Measurements from ENCODE around the gene TKT.

DNA sequence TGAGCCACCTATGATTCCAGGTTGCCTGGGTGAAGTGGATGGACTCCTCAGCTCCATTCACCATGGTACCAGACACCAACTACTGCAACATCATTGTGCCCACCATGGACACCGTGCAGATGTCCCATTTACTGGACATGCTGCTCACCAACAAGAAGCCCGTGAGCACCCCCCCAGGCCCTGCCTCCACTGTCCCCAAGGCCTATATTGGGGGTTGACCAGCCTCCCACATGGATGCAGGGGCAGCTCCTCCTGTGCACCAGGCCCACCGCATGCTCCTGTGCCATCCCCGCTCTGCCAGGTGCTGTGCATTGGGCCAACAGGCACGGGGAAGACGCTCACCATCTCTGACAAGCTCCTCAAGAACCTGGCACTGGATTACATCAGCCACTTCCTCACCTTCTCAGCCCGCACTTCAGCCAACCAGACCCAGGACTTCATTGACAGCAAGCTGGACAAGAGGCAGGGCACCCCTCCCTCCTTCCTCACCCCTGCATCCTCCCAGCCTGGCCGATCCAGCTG is 37.8 kb downstream of the BAP1 start:
- PRO-cap, 4 experiments: no peak in any of the 4 experiments
- RAMPAGE, long total RNA, 2 experiments: no peak in any of the 2 experiments

DNA sequence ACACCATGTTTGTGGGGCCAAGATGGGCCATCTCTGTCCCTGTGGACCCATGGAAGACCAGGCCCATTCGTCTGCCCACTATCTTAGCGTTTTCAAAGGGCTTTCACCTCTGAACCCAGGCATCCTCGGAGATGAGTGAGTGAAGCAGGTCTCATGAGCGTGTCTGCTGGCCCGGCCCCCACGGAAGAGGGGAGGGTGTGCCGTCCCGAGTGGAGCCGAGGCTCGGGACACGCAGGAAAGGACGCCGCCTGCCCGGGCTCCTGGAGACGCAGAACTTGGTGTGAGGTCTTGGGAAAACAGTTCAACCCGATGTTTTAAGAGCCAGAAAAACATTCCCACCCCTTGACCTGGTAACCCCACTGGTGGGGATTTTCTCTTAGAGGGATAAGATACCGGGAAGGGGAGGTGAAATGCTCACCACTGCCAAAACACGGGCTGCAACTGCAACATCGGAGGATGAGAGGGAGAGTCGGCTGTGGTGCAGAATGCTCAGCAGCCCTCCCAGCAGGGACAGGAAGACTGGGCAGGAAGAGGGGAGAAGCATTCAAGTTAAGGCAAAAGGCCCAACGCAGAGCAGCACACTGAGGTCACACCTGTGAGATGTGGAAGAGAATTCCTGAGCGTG is 14.3 kb upstream of the STAB1 start:
- PRO-cap, 4 experiments: no peak in any of the 4 experiments
- RAMPAGE, long total RNA, 2 experiments: no peak in any of the 2 experiments

GRCh38 chr3:52492548-52493266 is 2.4 kb upstream of the STAB1 start:
- PRO-cap, 4 experiments: no peak in any of the 4 experiments
- RAMPAGE, long total RNA, 2 experiments: no peak in any of the 2 experiments

- PRO-cap, 4 experiments: no peak in any of the 4 experiments
- RAMPAGE, long total RNA, 2 experiments: no peak in any of the 2 experiments
Measured at GRCh38 chr3:52501385-52501767, 6.2 kb downstream of the STAB1 start.

DNA sequence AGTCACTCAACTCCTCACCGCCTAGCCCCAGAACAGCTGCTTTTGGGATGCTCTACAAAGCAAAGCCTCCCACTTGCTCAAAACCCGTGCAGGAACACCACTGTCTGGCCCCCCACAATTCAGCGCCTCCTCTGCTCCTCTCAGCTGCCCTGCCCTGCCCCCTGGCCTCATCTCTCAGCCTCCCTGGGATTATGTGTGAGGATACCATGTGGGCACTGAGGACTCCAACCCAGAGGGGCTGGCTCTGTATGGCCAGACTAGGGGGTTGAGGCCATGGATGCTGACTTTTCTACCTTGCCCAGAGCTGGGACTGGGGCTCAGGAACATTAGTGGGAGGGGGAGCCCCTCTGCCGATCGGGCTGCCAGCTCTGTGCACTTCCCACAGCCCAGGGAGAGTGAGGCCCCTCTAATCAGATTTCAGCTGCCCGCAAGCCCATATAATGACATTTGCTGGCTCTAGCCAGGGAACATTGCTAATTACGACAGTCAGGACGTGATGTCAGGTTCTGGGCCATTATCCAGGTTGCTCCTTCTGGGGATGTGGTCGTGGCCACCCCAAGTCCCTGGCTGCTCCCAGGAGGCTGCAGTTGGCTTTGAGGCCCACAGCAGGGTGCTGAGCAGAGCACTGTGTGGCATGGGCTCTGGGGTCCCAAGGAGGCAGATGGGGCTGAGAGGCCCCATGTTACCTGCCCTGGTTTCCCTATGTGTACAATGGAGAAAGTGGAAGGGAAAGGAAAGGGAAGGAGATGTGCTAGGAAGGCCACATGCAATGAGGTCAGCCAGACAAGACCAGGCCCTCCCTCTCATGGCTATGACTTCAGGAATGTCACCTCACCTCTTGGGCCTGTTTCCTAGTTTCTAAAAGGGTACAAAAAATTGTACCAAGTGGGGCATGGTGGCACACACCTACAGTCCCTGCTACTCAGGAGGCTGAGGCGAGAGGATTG is 3.7 kb downstream of the NT5DC2 start:
- PRO-cap, 4 experiments: no peak in any of the 4 experiments
- RAMPAGE, long total RNA, 2 experiments: no peak in any of the 2 experiments

DNA sequence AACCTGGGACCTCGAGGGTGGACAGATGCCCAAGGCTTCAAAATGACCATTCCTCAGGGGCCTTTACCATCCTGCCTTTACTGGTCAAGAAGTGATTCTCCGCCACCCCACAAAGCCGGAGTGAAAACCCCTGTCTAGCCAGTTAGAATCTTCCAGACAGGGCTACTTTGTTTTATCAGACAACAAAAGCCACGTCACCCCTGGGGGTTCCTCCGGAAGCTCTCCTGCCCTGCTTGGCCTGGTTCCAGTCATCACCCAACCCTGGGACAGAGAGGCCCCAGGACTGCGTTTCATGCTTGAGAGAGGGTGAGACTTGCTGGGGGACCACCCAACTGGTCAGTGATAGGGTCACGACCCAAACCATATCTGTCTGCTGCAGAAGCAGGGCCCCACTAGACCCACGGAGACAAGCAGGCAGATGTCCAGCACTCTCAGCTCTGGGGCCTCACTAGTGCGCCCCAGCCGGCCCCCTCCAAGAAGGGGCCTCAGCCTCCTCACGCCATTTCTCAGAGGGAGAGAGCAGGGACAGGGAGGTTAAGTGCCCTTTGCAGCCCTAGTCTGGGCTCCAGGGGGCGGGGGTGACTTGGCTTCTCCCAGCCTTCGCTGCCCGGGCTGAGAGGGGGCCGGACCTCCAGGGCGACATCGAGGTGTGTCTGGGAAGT is 1.1 kb downstream of the NT5DC2 start:
- PRO-cap, 4 experiments: no peak in any of the 4 experiments
- RAMPAGE, long total RNA, 2 experiments: no peak in any of the 2 experiments

- PRO-cap, 4 experiments: no peak in any of the 4 experiments
- RAMPAGE, long total RNA, 2 experiments: no peak in any of the 2 experiments
Measured at GRCh38 chr3:52563251-52563852, 26.9 kb downstream of the UQCC5 start.

DNA sequence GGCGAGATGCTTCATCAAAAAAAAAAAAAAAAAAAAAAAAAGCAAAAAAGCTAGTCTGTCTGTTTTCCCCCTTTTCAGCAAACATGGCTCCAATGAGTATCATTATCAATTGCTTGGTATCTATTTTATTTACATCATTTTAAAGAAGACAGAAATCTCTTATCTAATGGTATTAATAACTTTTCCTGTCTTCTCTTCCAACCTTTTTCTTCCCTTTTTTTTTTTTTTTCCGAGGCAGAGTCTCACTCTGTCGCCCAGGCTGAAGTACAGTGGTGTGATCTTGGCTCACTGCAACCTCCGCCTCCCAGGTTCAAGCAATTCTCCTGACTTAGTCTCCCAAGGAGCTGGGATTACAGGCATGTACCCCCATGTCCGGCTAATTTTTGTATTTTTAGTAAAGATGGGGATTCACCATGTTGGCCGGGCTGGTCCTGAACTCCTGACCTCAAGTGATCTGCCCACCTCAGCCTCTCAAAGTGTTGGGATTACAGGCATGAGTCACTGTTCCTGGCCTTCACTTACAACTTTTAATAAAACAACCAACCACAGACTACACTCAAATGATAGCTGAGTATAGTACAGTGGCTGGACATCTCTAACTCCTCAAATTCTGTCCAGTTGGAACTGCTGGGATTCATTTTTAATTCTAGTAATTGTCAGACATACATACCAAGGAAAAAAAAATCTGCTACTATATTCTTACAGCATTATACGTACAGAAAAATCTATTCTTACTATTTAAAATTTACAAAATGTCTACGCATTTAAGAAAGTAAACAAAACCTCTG is 71.3 kb upstream of the GNL3 start:
- PRO-cap, 4 experiments: no peak in any of the 4 experiments
- RAMPAGE, long total RNA, 2 experiments: no peak in any of the 2 experiments

GRCh38 chr3:52842197-52843568 is 7.9 kb upstream of the MUSTN1 start:
- PRO-cap, 4 experiments: peak in 4 of 4 experiments; most common plus-strand start chr3:52842624 (in 4); most common minus-strand start chr3:52842545 (in 3)
- RAMPAGE, long total RNA, 2 experiments: no peak in any of the 2 experiments

DNA sequence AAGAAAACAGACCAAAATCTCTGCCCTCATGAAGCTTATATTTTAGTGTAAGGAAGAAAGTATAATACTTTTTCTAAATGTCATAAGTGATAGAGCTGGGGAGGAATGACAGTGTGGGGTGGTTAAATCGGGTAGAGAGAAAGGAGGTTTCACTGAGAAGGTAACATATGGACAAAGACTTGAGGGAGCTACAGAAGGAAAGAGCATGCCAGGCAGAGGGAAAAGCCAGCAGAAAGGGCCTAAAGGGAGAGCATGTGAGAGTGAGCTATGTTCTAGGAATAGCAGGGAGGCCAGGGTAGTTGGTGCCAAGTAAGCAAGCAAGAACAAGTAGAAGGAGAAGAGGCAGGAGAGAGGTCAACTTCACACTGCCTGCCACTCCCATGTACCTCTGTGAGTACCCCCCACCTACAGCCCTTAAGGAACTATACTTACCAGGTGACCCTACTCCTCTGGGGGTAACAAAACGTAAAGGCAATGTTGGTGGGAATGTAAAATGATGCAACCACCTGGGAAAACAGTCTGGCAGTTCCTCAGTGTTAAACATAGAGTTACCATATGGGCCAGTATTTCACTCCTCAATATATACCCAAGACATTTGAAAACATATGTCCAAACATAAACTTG is 67.7 kb downstream of the SFMBT1 start:
- PRO-cap, 4 experiments: no peak in any of the 4 experiments
- RAMPAGE, long total RNA, 2 experiments: no peak in any of the 2 experiments

- PRO-cap, 4 experiments: no peak in any of the 4 experiments
- RAMPAGE, long total RNA, 2 experiments: no peak in any of the 2 experiments
Measured at GRCh38 chr3:52983124-52984000, 62.5 kb downstream of the SFMBT1 start.

DNA sequence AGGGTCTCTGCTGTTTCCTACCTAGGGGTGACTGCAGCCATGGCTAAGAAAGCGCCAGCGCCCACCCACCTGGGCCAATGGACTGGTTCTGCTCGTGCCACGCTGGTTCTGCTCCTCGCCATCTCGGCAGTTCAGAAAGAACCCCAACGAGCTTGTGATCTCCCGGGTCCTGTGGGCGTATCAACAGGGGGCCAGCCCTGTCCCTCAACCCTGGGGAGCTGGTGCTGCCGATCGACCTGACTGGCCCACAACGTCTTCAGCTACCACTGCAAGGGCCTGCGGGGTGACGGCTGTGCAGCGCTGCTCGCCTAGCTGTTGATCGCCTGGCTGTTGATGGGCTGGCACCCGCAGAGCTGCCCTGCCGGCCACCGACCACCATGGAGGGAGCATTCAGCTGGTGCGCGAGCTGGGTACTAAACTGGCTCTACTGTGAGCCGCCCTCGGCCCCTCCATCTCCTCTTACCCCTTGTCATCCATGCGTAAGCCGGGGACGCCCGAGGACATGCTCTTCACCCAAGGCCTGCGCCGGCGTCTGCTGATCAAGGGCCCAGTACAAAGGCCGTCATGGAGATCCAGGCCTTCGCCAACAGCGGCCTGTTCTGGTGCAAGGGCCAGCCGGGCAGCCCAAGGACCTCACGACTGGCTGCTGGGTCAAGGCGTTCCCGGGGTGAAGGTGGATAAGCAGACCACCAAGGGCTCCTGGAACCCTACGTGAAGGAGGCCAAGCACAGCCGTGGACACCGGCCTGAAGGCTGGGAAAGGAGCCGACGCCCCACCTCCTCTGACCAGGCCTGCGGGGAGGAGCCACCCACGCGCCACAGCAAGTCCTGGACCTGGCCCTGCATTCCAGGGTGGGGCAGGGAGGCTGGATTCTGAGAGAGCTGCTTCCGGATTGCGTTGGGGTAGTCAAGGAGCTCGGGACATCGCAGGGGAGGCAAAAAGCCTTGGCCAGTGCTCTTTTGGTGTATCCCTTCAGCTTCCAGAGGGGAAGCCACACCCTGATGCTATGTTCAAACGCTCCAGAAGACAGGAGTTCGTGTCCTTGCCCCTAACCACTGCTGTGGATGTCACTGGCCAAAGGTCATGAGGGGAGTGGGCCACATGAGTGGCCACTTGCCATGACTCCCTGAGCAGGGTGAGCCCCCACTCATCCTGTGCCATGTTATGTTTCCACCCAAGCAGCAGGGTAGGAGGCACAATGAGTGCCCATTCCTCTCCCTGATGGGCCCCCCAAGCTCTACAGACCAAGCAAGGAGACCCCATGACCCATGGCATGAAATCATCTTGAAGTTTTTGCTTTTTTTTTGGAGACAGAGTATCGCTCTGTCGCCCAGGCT is 46.8 kb downstream of the SFMBT1 start:
- PRO-cap, 4 experiments: no peak in any of the 4 experiments
- RAMPAGE, long total RNA, 2 experiments: no peak in any of the 2 experiments

DNA sequence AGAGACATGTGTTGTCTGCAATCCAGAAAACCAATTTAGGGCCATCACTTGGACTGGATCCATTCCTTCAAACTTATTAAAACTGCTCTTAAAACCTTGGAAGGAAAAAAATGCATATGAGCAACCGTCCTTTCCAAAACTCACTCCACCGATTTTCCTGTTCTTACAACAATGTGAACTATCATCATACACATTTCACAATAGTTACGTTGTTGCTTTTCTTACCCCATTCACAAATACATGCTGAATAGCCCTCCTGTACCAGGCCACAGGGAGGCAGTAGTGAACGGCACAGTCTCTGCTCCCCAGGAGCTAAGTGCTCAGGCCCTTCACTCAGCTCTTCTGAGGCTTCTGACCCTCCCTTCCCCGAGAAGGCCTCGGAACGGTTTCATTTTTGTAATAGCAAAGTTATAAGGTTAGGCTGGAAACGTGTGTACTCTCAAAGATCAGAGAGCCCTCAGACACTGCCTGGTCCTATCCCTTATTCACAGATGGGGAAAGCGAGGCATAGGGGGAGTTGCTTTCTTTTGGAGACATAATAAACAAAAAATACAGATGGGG is 20.1 kb downstream of the RFT1 start:
- PRO-cap, 4 experiments: no peak in any of the 4 experiments
- RAMPAGE, long total RNA, 2 experiments: no peak in any of the 2 experiments

- PRO-cap, 4 experiments: no peak in any of the 4 experiments
- RAMPAGE, long total RNA, 2 experiments: no peak in any of the 2 experiments
Measured at GRCh38 chr3:53150186-53150796, 10.7 kb upstream of the PRKCD start.

GRCh38 chr3:53161873-53162152 is 804 bp downstream of the PRKCD start:
- PRO-cap, 4 experiments: peak in 4 of 4 experiments; most common minus-strand start chr3:53162069 (in 4)
- RAMPAGE, long total RNA, 2 experiments: no peak in any of the 2 experiments

DNA sequence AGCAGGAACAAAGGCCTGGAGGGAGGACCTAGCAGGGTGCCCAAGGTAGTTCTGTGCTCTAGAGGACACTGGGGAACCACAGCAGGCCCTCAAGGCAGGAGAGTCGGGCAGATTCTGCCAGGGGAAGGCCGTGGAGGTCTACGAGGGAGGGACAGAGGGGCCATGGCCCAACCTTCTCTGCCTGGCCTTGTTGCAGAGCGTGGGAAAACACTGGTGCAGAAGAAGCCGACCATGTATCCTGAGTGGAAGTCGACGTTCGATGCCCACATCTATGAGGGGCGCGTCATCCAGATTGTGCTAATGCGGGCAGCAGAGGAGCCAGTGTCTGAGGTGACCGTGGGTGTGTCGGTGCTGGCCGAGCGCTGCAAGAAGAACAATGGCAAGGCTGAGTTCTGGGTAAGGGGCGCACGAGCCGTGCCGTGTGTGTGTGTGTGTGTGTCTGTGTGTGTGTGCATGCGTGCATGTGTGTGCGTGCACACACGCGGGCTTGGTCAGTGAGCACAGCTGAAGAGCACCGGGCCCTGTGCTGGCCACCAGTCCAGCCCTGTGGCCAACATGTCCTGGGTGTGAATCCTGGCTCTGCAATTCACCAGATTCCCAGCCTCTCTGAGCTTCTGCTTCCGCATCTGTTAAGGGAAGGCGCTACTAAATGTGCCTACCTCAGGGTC is 18.5 kb downstream of the PRKCD start:
- PRO-cap, 4 experiments: no peak in any of the 4 experiments
- RAMPAGE, long total RNA, 2 experiments: no peak in any of the 2 experiments

DNA sequence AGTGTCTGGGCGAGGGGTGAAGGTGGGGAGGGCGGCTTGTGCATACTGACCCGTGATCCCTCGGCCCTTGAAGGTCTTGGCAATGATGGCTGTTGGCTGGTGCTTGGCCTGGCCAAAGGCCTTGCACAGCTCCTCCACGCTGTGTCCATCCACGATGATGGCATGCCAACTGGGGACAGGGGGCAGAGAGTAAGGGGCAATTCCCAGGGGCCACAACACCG is 22.8 kb downstream of the TKT start:
- PRO-cap, 4 experiments: no peak in any of the 4 experiments
- RAMPAGE, long total RNA, 2 experiments: no peak in any of the 2 experiments

DNA sequence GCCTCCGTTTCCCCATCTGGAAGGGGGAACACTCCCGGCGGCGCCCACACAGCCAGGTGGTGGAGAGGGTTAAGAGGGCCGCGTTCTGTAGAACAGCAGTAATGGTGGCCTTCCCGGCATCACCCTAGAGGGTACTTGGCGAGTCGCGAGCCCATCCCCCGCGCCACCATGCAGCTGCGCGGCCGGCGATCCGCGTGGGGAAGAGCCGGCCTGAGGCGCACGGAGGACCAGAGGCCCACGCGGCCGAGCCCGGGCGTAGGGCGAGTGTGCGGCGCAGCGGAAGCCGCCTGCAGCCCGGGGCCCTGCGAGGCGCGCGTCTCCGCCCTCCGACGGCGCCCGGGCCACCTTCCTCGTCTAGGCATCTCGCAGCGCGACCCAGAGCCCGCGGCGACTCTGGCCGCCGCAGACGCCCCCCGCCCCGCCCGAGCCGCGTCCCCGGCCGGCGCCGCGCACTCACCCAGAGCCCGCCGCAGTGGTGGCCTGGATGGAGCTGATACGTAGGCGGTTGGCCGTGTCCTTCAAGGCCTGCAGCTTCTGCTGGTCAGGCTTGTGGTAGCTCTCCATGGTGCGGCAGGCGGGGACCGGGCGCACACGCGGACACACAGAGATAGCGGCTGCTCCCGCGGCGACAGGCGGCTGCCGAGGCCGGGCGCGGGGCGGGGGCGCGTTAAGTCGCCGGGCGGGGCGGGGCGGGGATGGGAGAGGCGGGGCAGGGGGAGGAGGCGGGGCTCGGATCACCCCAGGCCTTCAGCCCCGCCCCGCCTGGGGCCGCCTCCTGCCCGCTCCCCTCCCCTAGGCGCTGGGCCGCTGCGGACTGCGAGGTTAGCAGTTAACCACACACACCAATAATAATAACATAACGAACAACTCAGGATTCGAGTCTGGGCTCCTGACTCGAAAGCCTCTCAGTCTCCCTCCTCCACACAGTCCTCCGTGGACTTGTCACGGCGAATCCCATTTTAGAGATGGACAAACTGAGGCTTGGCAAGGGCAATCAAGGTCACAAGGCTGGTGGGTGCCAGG is at the start of gene TKT:
Gene TKT, minus strand, starts transcription at position 644 of the 1,023 bp plus-strand sequence.
- PRO-cap, 4 experiments: peak in 4 of 4 experiments; most common plus-strand start position 802 of the sequence (in 2); most common minus-strand start position 638 of the sequence (in 2)
- RAMPAGE, long total RNA, 2 experiments: start-site peak on the minus strand in 2 of 2 experiments, centred at positions 626 to 628 of the sequence, 733 to 1,390 reads per replicate

GRCh38 chr3:53370487-53371190 is 23.3 kb upstream of the DCP1A start:
- PRO-cap, 4 experiments: no peak in any of the 4 experiments
- RAMPAGE, long total RNA, 2 experiments: no peak in any of the 2 experiments

DNA sequence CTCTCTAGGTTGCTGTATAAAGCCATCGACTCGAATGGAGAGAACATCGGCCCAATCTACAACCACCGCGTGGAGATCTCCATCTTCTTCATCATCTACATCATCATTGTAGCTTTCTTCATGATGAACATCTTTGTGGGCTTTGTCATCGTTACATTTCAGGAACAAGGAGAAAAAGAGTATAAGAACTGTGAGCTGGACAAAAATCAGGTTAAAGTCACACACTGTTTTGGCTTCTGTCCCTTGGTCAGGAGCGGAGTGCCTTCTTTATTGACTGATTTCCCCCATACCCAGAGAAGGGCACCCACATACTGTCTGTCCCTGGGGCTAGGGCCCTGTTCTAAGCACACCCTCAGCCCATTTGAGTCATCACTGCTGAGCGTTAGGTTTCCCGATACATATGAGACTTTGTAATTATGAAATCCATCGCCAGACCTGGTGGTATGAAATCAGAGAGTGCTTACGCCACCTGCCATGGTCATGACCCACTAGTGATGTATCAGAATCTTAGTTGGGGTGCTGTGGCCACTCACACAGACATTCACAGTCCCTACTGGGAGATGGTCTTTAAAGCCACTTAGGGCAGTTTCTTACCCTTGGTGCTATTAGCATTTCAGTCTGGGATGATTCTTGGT is 96.8 kb downstream of the CHDH start:
- PRO-cap, 4 experiments: peak in 2 of 4 experiments; most common plus-strand start position 502 of the sequence (in 2); most common minus-strand start position 363 of the sequence (in 2)
- RAMPAGE, long total RNA, 2 experiments: no peak in any of the 2 experiments